Measurements from ENCODE around the gene ABCB10.

DNA sequence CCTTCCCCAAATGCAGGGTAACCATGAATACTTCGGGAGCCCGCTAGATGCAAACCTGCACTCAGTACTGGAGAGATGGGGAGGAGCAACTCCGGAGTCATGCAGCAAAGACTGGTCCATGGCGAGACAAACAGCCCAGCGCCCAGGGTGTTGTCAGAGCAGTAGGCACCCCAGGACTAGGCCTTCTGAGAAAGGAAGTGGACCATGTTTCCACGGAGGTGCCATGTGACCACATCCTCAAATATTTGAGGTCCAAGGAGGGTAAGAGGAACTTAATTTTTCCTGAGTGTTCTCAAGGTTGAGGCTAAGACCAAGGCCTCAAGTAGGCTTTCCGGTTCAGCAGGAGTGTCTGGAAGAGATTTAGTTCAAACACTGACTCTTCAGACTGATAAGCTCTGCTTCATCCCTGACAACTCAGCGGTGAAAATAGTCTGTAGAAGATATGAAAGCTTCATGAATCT is 186.2 kb downstream of the RHOU start:
- PRO-cap, 3 experiments = peak in 2 of 3 experiments; most common minus-strand start position 178 of the sequence (in 2)
- RAMPAGE, long total RNA, 4 experiments = no peak in any of the 4 experiments
- RRBS = no CpG with 5 or more reads among the region's 8 CpGs

DNA sequence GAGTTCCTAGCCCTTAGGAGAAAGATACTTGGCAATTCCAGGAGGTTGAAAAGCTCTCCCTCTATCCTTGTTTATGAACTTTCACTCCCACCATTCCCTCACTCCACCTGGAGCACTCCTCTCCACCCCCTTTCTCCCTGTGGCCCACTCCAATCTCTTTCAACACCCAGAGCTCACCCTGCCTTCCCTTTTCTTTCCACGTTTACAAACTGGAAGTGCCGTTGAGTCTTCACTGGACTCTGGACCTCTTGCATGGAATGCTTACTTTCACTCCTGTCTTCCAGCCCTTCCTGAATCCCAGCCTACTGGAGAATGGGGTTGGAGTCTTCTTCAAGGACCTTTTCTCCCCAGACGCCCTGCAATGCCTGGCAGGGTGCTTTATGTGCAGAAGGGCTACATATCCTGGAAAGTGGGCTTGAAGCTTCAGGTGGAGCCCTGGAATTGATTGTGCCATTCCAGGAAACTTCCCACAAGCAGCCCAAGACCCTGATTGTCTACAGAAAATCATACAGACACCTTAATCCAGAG is 198.5 kb downstream of the RHOU start:
- PRO-cap, 3 experiments = no peak in any of the 3 experiments
- RAMPAGE, long total RNA, 4 experiments = no peak in any of the 4 experiments
- RRBS = no CpG with 5 or more reads among the region's 3 CpGs

GRCh38 chr1:229059666-229060051 is 211.3 kb upstream of the RAB4A start:
- PRO-cap, 3 experiments = no peak in any of the 3 experiments
- RAMPAGE, long total RNA, 4 experiments = no peak in any of the 4 experiments
- RRBS = 10% methylated on average over 4 of the region's 9 CpGs

GRCh38 chr1:229147220-229147555 is 123.7 kb upstream of the RAB4A start:
- PRO-cap, 3 experiments = no peak in any of the 3 experiments
- RAMPAGE, long total RNA, 4 experiments = no peak in any of the 4 experiments
- RRBS = 75% methylated on average over 6 of the region's 13 CpGs

GRCh38 chr1:229165335-229165838 is 105.5 kb upstream of the RAB4A start:
- PRO-cap, 3 experiments = no peak in any of the 3 experiments
- RAMPAGE, long total RNA, 4 experiments = no peak in any of the 4 experiments
- RRBS = no CpG with 5 or more reads among the region's 8 CpGs

GRCh38 chr1:229204666-229205816 is 65.9 kb upstream of the RAB4A start:
- PRO-cap, 3 experiments = no peak in any of the 3 experiments
- RAMPAGE, long total RNA, 4 experiments = no peak in any of the 4 experiments
- RRBS = no CpG with 5 or more reads among the region's 18 CpGs

- PRO-cap, 3 experiments = no peak in any of the 3 experiments
- RAMPAGE, long total RNA, 4 experiments = no peak in any of the 4 experiments
- RRBS = no CpG with 5 or more reads among the region's 2 CpGs
Measured at GRCh38 chr1:229292846-229293255, 21.9 kb downstream of the RAB4A start.

DNA sequence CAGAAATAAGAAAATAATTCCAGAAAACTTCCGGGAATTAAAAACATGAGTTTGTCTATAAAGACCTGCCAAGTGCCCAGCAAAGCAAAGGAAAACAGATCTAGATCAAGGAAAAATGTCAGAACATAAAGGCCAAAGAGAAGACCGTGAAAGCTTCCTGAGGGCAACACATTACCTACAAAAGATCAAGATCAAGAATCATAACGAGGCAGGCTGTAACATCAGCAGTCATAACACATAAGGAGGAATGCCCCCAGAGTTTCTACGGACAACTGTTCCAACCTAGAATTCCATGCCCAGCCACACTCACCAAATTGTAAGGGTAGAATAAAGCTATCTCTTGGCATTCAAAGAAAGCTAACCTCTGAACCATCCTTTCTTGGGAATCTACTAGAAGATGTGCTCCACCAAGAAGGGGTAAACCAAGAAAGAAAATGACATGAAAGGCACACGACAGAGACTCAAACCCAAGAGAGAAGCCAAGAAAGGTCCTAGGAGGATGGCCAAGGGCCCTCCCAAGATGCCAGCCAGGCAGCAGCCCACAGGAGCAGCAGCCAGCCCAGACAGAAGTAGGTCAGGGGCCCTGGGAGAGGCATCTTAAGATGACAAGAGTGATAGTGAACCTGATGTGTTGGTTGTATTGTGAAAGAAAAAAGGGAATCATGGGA is 3.6 kb downstream of the CCSAP start:
- PRO-cap, 3 experiments = no peak in any of the 3 experiments
- RAMPAGE, long total RNA, 4 experiments = no peak in any of the 4 experiments
- RRBS = no CpG with 5 or more reads among the region's 5 CpGs

DNA sequence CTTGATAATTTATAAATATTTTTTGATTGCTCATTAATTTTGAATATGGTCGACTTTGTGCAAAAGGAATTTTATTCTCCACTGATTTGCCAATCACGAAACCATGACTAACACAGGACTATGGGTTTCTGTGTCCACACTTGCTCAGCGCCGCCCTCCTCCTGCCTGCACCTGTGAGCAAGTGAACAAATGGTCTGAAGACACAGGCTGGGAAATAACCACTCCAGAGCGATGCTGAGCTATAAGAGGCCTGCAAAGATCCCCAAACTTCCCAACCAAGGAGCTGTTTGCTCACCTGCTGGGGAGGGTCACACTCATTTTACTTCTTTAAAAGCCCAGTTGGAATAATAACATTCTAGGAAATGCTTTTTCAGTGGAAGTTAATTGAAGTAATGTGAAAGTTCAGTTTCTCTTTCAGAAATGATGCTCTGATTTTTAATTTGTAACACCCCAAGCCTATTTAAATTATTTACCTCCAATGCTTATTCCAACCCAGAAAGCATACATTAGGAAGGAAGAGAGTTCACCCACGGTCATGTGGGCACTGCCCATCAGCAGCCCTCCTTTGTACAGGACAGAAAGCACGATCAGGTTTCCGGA is 19.4 kb downstream of the ABCB10 start:
- PRO-cap, 3 experiments = no peak in any of the 3 experiments
- RAMPAGE, long total RNA, 4 experiments = no peak in any of the 4 experiments
- RRBS = no CpG with 5 or more reads among the region's 8 CpGs

DNA sequence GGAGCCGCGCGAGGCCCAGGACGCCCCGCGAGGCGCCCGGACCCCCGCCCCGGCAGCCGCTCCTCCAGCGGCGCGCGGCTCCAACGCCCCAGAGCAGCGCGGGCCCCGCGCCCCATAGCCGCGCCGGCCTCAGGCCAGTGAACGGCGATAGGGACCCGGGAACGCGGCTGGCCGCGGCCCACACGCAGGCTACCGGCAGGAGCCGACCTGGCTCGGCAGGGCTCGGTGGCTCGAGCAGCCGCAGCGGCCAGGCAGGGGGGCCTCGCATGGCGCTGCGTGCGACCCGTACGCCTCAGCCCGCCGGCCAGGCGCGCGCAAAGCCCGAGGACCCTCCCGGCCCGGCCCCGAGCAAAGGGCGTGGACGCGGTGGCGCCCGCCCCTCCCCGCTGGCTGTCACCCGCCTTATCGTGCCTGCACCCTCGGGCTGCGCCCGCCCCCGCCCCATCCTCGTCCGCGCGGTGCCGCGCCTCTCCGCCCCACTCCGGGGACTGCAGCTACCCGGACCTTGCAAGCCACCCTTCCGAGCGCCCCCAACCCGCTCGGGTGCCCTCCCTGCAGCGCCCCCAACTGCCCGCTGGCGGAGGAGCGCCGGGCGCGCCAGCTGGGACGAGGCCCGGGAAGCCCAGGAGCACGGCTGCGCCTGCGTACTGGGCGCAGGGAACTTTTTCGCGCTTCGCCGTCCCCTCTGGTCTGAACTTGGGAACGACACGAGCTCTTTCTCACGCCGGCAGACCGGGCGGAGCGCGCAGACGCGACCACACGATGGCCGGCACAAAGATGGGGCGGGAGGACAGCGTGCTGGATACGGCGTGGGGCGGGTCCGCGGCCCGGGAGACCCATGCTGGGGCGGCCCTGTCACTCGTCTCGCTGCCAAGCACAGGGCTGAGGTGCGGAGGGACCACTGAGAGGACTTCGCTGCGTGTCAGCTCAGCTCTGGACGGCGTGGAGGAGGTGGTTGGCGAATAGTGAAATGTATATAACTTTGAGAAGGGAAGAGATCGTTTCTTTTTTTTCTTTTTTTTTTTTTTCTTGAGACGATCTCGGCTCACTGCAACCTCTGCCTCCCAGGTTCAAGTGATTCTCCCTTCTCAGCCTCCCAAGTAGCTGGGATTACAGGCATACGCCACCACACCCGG is at the start of gene ABCB10:
Gene ABCB10, minus strand, starts transcription at position 323 of the 1,136 bp plus-strand sequence.
- PRO-cap, 3 experiments = peak in 3 of 3 experiments; most common plus-strand start position 774 of the sequence (in 2); most common minus-strand start position 492 of the sequence (in 3)
- RAMPAGE, long total RNA, 4 experiments = no peak in any of the 4 experiments
- RRBS = 1% methylated on average over 57 of the region's 129 CpGs

GRCh38 chr1:229578895-229579612 is 20.5 kb upstream of the ABCB10 start:
- PRO-cap, 3 experiments = peak in 3 of 3 experiments; most common plus-strand start chr1:229579204 (in 2); most common minus-strand start chr1:229579081 (in 1)
- RAMPAGE, long total RNA, 4 experiments = no peak in any of the 4 experiments
- RRBS = no CpG with 5 or more reads among the region's 12 CpGs

GRCh38 chr1:229606462-229606975 is 19.4 kb downstream of the TAF5L start:
- PRO-cap, 3 experiments = no peak in any of the 3 experiments
- RAMPAGE, long total RNA, 4 experiments = no peak in any of the 4 experiments
- RRBS = no CpG with 5 or more reads among the region's 3 CpGs

DNA sequence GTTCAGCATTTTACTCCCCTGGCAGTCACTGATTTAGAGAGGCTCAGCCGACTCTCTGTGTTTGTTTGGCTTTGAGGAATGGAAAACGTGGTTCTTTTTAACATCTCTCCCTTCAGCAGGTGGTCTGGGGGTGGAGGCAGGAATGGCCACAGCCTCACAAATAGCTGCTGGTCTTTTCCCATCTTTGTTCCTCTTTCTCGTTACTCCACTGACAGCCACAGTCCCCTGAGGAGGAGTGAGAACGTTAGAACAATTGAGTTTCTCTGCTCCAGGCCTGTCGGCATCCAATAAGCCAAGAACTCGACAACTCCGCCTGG is 169.6 kb upstream of the GALNT2 start:
- PRO-cap, 3 experiments = no peak in any of the 3 experiments
- RAMPAGE, long total RNA, 4 experiments = no peak in any of the 4 experiments
- RRBS = no CpG with 5 or more reads among the region's 7 CpGs

DNA sequence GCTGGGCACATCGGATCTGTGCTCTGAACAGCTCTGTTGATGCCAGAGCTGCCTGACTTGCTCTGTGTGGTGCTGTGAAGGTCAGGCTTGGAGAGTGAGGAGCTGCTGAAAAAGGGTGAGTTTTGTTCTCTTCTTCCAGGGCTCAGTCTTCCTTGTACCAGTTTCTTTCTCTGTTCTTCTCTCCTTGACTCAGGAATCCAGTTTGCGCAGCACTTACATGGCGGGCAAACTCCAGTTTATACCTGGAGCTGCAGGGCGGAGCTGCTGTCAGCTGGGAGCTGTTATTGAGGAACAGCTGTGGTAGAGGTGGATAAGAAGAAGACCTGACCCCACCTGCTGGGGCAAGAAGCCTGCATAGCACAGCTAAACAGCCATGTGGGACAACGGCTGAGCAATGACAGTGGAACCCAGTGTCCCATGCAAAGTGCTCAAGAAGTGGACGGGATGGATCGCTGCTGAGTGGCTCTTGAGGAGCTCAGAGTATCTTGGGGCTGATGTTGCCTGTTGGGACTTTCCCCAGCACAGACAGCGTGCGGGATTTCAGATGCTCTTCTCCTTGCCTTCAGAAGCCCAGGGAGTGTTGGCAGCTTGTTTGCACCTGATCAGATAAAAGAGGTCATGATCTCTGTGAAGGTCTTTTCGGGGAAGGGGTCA is 46.2 kb downstream of the GALNT2 start:
- PRO-cap, 3 experiments = peak in 1 of 3 experiments; most common plus-strand start position 121 of the sequence (in 1); most common minus-strand start position 96 of the sequence (in 1)
- RAMPAGE, long total RNA, 4 experiments = no peak in any of the 4 experiments
- RRBS = no CpG with 5 or more reads among the region's 10 CpGs

- PRO-cap, 3 experiments = no peak in any of the 3 experiments
- RAMPAGE, long total RNA, 4 experiments = no peak in any of the 4 experiments
- RRBS = no CpG with 5 or more reads among the region's 13 CpGs
Measured at GRCh38 chr1:230158579-230159380, 91.7 kb downstream of the GALNT2 start.

DNA sequence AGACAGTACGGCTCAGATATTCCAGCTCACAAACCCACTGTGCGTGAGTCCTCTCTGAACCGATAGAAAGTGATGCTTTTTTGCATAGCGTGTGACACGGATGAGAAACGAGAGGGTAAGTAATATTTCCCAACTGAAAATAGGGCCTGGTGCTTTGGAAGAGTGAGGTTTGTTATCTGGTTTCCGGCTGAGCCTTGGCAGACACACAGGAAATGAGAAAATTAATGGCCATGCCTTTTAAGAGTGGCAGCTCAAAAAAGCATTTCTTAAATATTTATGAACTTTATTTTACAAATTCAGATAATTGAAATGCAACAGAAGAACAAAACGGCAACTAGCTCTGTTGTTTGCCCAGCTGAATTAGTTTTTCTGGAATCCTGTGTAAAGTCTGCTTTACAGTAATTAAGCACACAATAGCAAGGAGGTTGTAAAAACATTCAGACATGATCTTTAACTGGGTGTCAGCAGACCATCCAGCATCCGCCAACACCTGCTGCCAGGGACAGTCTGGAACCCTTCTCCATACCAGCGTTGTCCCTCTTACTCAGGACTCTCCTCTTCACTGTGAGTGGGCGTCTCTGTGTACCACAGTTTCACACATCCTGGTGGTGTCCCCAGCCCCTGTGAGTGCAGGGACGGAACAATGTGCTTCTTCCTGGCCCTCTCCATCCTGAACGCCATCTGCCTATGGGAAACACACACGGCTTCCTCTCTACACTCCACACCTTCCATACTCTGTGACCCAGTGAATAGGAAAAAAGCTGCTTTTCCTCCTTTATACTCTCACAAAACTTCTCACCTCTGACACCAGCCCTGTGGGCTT is 155.4 kb downstream of the PGBD5 start:
- PRO-cap, 3 experiments = no peak in any of the 3 experiments
- RAMPAGE, long total RNA, 4 experiments = no peak in any of the 4 experiments
- RRBS = no CpG with 5 or more reads among the region's 14 CpGs

- PRO-cap, 3 experiments = no peak in any of the 3 experiments
- RAMPAGE, long total RNA, 4 experiments = no peak in any of the 4 experiments
- RRBS = no CpG with 5 or more reads among the region's 7 CpGs
Measured at GRCh38 chr1:230603290-230603773, 38.9 kb upstream of the COG2 start.

DNA sequence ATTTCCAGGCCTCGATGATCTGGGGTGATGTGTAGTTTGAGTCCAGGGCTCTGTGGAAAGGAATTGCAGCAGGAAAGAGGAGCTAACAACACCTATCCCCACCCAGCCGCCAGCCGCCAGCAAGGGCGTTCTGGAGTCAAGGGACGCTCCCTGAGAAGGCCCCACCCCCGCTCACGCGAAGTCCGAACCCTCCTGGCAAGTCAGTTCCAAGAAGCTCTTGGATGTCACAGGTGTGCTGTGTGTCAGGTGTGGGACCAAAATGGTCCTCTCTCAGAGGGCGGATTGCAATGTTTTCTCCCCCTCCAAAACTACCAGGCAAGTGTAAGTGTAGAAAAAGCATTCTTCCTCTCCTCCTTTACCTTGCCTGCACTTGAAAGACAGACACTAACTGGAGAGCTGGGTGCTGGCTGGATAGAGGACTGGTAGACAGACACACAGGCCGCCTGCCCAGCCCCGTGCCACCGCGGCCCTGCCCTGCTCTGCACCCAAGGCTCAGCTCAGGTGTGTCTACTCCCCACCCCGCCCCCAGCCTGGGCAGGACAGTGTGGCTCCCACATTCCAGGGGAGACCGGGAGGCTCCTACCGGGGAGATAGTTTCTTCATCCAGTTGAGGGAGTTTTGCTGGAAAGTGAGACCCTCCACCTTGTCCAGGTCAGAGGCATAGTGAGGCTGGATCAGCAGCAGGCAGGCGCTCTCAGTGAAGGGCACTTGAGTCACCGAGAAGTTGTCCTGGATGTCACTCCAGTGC is 8.4 kb downstream of the AGT start:
- PRO-cap, 3 experiments = no peak in any of the 3 experiments
- RAMPAGE, long total RNA, 4 experiments = no peak in any of the 4 experiments
- RRBS = no CpG with 5 or more reads among the region's 19 CpGs

DNA sequence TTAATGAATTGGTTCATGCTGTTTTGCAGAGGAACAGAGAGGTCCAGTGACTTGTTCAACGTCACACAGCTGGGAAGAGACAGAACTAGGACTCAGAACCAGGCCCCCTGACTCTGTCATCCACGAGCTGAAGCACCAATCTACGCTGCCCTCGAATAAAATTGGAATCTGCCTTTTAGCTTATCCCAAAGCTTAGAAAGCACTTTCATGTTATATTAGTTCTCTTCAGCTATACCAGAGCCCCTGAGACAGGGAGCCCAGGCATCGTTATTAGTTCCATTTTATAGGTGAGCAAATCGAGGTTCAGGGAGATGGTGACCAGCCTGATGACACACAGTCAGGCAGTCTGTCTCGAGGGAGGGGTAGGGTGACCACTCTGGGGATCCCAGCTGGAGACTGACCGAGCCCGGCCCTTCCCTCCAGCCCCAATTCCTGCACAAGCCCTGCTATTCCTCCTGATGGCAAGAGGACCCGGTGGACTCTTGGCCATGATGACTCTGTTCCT is 569 bp downstream of the AGT start:
- PRO-cap, 3 experiments = no peak in any of the 3 experiments
- RAMPAGE, long total RNA, 4 experiments = no peak in any of the 4 experiments
- RRBS = 67% methylated on average over 2 of the region's 10 CpGs

- PRO-cap, 3 experiments = no peak in any of the 3 experiments
- RAMPAGE, long total RNA, 4 experiments = no peak in any of the 4 experiments
- RRBS = no CpG with 5 or more reads among the region's 4 CpGs
Measured at GRCh38 chr1:230725142-230725558, 11.2 kb upstream of the AGT start.